Measurements from ENCODE around the genes PMF1, PAQR6 and MEF2D.

GRCh38 chr1:155969382-155970119 is 8.8 kb downstream of the ARHGEF2 start:
- PRO-cap, 2 experiments, result no peak in any of the 2 experiments

DNA sequence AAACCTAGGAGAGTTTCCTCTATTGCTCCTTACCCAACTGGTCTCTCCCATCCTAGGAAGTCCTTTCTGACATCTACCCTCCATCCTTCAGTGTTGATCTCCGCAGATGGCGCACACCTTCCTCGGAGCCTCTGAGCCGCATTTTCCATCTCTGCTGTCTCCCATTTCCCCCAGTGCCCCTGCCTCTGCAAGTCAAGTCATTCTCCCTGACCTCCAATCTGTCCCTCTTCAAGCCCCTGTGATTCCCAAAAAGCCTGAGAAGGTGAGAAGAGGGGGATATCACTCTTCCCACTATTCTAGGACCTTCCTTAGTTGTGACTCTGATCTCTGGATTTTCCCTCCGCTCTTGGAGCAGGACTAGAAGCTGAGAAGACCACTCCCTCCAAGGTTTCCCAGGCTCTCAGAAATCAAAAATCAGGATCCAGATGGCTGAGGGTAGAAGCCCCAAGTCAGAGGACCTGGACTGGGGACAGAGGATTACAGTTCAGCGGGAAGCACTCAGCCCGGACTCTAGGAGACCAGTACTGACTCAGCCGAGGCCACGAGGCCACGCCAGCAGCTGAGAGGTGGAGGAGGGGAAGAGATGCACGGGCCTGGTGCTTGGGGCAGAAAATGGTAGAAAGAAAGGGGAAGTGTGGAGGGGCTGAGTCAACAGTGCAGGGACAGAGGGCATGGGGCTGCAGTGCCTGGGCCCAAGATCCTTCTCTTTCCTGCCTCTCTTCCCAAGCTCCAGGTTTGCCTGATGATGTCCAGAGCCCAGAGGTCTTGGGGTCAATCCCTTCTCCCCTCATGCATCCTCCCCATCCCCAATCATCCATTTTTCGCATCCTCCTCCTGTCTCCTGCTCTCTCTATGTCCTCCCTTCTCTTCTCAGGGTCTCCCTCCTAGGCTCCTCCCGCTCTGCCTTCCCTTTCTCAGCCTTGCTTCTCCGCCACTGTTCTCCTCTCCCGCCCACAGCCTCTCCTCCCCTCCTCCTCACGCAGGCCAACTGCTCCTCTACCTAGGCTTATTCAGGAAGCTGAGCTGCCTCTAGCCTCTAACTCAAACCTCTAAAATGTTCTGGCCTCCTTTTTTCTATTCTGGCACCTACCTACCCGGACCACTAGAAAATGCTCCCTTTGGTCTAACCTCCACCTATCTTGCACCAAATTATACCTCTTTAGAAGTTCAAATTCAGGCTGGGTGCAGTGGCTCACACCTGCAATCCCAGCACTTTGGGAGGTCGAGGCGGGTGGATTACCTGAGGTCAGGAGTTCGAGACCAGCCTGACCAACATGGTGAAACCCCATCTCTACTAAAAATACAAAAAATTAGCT is 7.8 kb downstream of the ARHGEF2 start:
- PRO-cap, 2 experiments, result no peak in any of the 2 experiments

DNA sequence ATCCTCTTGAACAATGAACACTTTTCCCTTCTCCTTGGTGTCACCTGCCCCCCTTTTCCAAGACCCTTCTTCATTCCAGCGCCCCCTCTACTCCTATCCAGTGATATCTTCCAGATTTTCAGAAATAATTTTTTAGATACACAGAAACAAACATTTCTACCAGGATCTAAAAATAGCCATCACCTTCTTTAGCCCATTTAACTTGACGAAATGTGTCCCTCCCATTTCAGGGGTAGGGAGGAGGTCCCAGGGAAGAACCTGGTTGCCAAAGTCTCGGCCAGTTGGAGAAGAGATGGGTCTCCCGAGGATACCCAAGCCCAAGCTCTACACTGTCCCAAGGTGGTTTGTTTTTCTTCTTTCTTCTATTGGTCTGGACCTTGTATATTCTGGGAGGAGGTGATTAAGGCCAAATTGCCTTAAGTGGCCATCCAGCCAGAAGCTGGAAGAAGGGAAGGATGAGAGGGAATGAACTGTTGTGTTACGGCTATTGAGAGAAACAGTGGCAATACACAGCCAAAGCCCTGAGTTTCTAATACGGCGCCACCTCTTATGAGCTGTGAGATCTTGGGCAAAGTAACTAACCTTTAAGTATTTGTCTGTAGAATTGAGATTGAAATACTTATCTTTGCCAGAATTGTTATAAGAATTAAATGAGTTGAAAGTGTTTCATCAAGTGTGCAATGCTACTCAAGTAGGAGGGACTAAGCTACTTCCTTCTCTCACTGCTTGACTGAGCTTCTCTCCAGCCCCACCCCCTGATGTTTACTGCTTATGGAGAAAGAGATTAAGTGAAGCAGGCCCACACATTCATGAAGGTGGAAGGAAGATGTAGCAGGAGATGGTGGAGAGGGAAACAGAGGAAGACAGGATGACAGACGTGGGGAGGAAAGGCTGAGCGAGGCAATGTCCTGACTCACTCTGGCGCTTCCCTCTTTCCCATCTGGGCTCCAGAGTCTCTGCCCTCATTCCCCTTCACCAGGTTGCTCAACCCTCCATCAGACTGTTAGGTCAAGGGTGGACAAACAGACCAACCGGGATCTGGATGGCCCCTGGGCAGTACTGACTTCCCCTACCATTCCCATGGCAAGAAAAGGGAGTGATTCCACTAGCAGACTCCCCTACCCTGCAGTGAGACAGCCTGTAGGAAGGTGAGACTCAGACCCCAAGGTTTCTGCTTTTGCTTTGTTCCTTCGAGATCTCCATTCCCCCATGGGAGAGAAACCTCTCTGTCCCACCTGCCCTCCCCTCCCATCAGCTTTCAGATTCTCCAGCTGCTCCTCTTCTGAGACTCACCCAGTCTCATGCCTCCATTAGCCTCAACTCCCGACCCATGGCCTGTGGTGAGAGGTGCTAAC is 2.8 kb upstream of the ARHGEF2 start:
- PRO-cap, 2 experiments, result peak in 1 of 2 experiments; most common plus-strand start position 802 of the sequence (in 1)

DNA sequence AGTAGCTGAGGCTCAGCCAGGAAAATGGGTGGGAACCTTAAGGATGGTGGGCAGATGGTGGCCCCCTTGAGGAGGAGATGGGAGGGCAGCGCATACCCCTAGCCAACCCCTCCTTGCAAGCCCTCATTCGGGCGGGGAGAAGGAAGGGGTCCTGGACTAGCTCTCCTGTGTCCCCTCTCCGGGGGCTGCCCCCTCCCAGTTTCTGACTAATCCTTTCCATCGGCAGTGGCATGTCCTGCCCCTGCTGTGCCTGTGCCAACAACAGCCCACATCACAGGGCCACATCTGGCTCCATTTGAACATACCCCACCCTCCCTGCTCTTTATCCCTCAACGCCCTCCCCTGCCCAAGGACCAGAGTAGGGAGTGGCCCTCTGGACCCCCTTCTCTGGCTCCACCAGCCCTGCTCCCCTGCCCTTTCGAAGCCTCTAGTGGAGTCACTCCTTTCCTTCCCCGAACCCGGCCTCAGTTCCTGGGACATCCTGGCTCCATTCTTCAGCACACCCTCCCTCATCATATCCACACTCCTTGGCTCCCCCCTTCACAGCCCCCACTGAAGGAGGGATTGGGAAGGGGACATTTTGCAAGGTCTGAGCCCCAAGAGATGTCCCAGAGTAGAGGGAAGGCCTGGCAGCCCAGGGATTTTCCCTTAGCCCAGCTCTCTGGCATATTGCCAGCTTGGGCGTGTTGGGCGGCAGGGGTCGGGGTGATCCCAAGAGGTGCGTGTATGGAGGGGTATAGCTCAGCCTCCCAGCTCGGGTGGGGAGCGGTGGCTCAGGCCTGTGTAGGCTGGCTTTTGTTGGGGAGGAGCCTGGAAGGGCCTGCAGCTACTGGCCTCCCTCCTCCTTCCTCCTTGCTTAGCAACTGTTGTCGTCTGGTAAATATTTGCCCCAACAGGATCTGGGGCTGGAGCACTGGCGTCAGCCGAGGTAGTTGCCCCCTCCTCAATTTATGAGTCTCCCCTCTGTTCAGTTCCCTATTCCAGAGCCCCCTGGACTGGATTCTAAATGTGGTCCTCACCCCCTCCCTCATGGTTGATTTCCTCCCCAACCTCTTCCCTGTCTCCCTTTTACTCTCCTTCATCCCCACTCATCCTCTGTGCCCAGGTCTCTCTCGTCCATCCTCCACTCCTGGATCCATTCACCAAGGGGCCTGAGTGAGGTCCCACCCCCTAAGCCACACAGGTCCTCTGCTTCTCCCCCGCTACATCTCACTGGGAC is 10.6 kb upstream of the LMNA start:
- PRO-cap, 2 experiments, result peak in 2 of 2 experiments; most common plus-strand start position 966 of the sequence (in 1); most common minus-strand start position 738 of the sequence (in 2)

- PRO-cap, 2 experiments, result no peak in any of the 2 experiments
Observed at GRCh38 chr1:156116527-156116635, 1.9 kb downstream of the LMNA start.

GRCh38 chr1:156133914-156134694 is 19.3 kb upstream of the SEMA4A start:
- PRO-cap, 2 experiments, result no peak in any of the 2 experiments

DNA sequence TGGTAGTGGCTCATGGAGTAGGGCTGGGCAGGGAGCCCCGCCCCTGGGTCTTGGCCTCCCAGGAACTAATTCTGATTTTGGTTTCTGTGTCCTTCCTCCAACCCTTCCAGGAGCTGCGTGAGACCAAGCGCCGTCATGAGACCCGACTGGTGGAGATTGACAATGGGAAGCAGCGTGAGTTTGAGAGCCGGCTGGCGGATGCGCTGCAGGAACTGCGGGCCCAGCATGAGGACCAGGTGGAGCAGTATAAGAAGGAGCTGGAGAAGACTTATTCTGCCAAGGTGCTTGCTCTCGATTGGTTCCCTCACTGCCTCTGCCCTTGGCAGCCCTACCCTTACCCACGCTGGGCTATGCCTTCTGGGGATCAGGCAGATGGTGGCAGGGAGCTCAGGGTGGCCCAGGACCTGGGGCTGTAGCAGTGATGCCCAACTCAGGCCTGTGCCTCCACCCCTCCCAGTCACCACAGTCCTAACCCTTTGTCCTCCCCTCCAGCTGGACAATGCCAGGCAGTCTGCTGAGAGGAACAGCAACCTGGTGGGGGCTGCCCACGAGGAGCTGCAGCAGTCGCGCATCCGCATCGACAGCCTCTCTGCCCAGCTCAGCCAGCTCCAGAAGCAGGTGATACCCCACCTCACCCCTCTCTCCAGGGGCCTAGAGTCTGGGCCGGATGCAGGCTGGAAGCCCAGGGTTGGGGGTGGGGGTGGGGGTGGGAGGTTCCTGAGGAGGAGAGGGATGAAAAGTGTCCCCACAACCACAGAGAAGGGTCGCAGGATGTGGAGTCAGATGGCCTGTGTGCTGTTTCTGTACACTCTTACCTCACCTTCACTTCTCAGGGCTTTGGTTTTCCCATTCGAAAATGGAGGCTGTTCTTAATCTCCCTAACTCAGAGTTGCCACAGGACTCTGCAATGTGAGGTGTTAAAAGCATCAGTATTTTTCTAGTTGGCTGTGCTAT is 18.4 kb upstream of the SEMA4A start:
- PRO-cap, 2 experiments, result no peak in any of the 2 experiments

- PRO-cap, 2 experiments, result no peak in any of the 2 experiments
Observed at GRCh38 chr1:156157460-156157962, 4.1 kb downstream of the SEMA4A start.

DNA sequence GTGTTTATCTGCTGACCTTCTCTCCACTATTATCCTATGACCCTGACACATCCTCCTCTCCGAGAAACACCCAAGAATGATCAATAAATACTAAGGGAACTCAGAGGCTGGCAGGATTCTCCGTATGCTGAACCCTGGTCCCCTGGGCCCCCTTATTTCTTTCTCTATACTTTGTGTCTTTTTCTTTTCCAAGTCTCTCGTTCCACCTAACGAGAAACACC is 11.8 kb upstream of the SLC25A44 start:
- PRO-cap, 2 experiments, result no peak in any of the 2 experiments

GRCh38 chr1:156212315-156213431 is at the start of gene PMF1:
PMF1 (plus strand) TSS chr1:156213007.
- PRO-cap, 2 experiments, result peak in 2 of 2 experiments; most common plus-strand start chr1:156213007 (in 2); most common minus-strand start chr1:156213244 (in 2)

DNA sequence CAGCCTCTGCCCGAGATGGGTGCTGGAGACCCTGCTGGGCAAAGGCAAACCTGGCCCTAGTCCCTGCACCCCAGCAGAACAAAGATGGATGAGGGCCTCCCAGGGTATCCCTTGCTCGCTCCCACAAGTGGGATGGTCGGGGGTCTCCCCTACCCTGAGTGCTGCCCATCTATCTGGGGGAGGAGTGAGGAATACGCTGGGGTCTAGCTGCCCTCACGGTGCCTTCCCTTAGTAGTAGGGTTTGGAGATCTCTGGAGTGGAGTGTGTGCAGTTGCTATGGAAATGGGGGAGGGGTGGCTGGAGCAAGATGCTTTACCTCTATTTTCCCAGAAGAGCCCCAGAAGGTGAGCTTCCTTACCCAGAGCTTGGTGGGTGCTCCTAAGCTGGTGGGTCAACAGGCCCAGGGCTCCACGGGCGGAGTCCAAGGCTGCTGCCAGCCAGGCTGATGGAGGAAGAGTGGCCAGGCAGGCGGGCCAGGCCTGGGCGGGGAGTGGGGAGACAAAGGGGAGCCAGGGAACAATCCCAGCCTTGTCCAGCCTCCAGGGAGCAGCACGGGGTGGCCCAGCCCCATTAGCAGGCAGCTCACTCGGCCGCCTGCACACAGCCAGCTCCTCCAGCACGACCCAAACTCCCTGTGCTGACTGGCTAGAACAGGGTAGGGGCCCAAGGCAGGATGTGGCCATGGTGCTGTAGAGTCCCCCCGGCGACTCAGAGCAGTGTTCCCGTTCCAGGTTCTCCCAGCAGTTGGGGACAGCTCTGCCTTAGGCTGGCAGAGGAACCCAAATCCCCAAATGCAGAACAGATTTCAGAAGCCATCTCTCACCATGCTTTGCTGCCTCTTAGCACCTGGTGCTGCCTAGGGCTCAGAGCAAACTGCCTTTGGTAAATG is at the start of gene PAQR6:
PAQR6 (minus strand) TSS at position 458 of the 889 bp plus-strand sequence.
- PRO-cap, 2 experiments, result no peak in any of the 2 experiments

DNA sequence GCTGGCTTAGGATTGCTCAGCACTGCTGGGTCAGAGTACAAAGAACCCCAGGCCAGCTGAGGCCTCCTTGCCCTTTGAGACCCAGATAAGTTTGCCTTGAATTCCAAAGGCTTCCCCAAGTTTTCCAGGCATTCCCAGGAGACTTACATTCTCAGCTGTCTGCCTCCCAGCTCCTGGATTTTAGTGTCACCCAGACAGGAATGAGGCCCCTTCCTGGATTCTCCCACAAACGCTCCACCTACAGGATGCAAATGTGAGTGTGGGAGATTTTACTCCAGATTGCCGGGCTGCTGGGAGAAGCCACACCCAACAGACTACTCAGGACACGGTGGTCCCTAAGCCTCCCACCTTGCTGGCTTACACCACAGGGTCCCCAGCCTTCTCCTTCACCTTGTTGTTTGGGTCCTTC is 10.4 kb downstream of the RHBG start:
- PRO-cap, 2 experiments, result no peak in any of the 2 experiments

DNA sequence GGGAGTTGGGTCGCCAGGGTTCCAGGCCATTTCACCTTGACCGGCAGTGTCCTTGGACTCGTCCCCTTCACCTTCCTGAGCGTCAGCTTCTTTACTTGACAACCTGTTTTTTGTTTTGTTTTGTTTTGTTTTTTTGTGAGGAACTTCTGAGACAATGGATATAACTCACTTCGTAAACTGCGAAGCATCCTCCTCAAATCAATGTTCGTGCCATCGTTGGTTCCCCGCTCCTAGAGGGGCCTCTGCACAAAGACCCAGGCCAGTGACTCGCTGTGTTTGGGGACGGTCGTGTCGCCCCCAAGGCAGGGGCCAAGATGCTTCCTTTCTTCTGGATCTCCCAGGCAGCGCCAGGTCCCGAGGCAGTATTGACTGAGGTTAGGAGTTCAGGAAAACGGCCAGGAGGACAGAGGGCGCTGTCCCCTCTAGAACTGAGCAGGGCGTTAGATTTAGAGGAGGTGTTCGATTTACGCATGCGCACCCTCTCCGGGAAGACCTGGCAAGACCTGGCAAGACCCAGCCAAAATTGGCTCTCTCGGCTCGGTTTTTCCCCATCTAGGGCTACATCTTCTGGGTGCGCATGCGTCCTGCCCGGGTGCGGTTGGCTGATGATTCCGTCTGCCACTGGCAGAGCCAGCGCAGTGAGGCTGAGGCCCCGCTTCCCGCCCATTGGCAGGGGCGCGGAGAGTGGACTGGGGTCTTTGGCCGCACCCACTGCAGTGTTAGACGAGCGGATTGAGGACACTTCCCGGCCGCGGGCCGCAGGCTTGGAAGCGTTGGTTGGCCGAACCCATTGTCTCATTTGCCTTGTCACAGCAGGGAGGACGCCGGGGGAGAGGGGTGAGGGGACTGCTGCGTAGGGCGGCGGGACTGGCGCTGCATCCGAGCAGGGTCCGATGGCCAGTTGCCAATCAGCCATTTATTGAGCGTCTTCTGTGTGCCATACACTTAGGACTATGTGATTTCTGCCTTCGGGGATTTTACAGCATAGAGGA is 44.1 kb downstream of the MEF2D start:
- PRO-cap, 2 experiments, result peak in 2 of 2 experiments; most common plus-strand start position 716 of the sequence (in 2); most common minus-strand start position 534 of the sequence (in 1)

DNA sequence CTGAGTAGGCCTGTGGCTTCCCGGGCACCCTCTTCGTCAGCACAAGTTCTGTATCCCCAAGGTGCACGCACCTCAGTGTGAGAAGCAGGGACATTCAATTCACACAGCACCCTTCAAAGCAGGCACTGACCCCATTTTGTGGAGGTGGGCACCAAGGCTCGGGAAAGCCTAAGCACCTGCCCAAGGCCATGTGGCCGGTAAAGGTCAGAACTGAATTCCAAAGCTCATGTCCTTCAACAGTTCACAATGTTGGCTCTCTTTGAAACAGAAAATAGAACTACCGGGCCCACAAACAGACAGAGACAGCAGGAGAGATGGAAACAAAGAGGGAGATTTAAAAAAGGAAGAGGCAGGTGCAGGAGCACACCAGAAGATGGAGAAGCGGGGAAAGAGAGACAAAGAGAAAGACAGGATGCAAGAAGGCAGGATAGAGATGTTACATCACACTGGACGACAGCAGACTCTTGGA is 18.8 kb downstream of the MEF2D start:
- PRO-cap, 2 experiments, result peak in 1 of 2 experiments; most common plus-strand start position 39 of the sequence (in 1)

DNA sequence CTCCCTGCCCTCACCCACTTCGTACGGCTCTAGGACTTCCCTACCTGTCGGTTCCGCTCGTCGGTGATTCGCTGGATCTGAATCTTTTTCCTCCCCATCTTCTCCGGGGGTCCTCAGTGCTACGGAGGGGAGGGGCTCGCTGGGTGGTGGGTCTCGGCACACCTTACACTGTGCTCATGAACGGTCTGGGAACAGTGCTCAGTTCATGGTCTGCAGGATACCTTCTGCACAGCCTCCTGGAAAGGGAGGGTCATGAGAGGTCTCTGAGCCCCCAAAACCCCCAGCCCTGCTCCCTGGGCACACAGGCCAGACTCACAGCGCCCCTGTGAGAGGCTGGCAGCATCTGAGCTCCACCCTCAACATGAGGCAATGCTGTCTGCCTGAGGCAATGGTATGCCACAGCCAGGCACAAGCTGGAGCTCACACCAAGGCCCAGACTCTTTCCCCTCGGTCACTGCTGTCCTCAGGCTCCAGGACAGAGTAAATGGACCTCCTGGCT is 17.3 kb downstream of the MEF2D start:
- PRO-cap, 2 experiments, result no peak in any of the 2 experiments

GRCh38 chr1:156492252-156493147 is 8.1 kb downstream of the MEF2D start:
- PRO-cap, 2 experiments, result no peak in any of the 2 experiments

DNA sequence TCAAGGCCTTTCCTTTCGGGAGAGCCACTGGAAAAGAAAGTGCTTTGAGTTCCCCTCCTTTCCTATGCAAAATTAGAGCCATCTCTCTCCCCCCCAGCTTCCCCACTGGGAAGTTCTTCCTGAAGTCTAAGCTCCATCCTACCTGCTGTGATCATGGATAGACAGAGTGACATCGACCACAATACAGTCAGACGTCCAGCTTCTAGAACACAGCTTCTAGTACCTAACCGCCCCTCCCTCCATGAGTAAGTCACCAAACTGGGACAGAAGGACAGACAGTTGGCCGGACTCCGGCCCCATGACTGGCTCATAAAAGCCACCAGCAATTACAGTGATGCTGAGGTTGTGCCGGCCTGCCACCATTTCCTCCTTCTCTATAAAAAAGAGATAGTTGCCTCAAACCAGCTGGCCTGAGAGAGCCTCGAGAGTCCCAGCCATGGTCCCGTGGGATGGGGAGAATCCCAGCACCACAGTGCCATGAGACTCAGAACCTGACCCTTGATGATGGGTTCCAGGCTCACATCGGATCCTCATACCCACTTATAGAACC is 3.5 kb downstream of the MEF2D start:
- PRO-cap, 2 experiments, result no peak in any of the 2 experiments

GRCh38 chr1:156497524-156498671 is 2.7 kb downstream of the MEF2D start:
- PRO-cap, 2 experiments, result no peak in any of the 2 experiments

DNA sequence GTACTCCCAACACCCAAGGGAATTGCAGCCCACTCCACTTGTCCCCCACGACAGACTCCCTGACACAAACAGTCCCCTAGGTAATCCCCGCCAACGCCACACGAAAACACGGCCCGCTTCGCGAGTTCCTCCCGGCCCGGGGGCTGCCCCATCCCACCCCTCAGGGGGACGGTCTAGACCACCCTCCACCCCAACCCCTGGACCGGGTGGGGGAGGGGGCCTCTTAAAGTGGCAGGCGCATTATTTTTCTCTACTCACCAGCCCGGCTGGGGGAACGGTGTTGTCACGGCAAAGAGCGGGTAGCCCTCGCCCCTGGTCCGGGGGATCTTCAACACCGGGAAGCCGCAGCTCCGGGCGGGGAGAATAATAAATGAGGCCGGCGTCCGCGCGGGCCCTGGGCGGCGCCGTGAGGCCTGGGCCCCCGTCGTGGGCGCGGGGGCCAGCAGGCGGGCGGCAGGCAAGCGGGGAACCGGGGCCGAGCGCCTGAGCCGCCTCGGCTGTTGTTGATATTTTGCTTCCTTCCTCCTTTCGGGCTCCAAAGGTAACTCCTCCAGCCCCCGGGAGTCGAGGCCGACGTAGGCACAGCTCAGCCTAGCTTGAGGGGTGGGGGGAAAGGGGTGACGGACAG is at the start of gene MEF2D:
MEF2D (minus strand) TSS at position 548 of the 628 bp plus-strand sequence.
- PRO-cap, 2 experiments, result peak in 2 of 2 experiments; most common plus-strand start position 67 of the sequence (in 1); most common minus-strand start position 58 of the sequence (in 2)

DNA sequence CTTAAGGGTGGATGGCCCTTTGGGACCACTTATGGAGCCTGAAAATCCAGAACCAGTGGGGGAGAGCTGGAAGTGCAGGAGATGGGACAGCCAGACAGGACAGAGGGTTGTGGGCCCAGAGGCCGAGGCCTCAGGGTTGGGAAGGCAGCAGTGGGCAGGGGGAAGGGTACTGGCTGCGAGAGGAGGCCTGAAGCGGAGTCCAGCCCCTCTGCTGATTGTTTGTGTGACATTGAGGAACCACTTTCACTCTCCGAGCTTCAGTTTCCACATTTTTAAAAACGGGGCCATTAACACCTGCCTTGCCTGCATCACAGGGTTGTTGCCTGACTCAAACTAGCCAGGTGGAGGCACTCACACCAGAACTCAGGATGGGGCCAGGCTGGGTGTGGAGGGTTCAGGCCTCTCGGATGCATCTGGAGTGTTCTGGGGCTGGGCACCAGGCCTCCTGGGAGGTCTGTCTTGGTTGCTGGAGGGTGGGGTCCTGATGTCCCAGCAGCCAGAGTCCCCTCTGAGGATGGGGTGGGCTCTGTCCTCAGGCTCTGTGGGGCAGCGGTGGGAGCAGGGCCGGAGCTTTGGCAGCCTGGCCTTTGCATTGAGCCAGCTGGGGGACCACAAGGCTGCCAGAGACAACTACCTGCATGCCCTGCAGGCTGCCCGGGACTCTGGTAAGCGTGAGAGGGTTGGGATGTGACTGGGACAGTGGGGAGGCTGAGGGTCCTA is 3.1 kb downstream of the TTC24 start:
- PRO-cap, 2 experiments, result no peak in any of the 2 experiments

Data from helper T cell (primary cell).